Tongue (tissue), 2 donors: ENCODE data around the gene ANKRD42.

DNA sequence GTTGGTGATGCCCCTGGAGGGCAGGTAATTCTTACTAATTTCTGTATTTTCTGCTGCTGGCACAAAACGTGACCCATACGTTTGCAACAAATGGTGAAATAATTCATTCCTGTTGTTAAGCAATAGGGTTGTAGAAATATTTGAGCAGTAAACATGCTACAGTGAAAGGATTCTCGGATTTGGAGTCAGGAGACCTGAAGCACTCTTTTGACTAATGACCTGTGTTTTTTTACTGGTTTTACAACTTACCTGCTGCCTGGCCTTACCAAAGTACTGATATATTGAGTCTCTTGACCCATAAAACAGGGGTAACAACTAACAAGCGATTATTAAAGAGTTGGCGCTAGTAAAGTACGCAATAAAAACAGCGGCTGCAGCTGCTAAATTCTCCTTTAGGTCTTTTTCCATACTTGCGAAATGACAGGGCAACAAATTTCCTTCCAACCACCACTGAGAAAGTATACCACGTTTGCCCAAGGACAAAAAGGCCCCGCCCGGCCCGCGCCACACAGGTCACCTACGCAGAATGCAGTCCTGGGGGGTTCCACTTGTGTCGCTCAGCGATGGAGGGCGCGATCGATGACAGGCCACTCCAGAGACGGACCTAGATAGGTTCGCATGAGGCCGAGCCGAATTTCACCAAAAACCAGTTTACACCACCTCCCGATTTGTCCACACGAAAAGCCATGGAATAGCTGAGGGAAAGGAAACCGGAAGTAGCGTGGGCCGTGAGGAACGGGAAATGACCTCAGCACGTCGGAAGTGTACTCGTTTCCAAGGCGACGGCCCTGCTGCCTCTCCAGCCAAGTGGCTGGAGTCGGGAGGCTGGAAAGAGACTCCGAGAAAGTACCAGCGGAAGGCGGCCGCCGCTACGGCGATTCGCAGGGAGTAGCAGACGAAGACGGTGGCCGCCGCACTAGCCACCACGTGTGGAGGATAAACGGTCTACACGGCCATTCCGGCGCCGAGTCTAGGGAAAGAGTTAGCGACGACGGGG, at the start of gene ANKRD42:
Gene ANKRD42 (plus strand): TSS at position 767 of the 997 bp plus-strand sequence.
- RAMPAGE, long total RNA = start-site peak on the plus strand centred at position 793 of the sequence, 56 bp wide, 20 and 23 reads in 2 replicates

DNA sequence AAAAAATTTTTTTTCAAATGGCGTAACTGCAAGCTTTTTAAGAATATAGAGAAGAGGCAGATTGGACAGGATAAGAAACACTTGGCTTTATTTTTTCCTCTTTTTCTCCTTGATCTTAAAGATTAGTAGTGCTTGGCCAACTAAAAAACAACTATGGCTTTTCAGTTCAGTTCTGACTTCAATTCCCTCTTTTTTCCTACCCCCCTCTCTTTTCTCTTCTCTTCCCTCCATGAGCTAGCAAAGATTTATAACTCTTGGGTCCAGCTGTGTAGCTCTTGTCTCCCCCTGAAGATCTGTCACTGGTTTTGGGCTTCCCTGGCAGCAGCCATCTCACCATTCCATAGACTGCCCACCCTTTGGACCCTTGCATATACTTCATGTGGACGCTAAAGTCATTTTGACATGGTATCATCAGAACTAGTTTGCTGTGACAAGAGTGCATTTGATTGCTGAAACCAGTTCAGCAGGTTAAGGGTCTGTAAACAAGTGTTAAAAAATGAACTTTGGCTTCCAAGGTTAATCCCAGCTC, 29.8 kb downstream of the CCDC90B start:
- RAMPAGE, long total RNA = no peak

GRCh38 chr11:83566826-83567213, 280.7 kb upstream of the CCDC90B start:
- RAMPAGE, long total RNA = no peak

GRCh38 chr11:83587440-83588170, 301.4 kb upstream of the CCDC90B start:
- RAMPAGE, long total RNA = no peak

DNA sequence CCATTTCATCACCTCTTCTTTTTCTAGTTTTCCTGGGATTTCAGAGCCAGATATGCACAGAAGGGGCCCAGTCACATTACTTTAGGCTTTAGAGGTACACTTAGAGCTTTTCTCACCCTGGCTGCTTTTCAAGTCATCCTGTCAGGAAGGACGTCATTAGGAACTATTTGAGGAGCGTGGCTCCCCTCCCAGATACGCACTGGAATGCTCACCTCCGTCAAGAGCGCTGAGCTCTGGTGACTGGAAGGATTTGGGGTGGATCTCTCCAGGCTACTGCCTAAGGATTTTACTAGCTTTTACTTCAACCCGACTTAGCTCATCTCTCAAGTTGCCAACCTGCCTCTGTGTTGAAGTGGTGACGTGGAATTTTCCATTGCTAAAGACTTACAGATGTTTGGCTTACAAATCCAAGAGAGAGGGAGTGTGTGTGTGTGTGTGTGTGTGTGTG, 355.3 kb upstream of the CCDC90B start:
- RAMPAGE, long total RNA = no peak

DNA sequence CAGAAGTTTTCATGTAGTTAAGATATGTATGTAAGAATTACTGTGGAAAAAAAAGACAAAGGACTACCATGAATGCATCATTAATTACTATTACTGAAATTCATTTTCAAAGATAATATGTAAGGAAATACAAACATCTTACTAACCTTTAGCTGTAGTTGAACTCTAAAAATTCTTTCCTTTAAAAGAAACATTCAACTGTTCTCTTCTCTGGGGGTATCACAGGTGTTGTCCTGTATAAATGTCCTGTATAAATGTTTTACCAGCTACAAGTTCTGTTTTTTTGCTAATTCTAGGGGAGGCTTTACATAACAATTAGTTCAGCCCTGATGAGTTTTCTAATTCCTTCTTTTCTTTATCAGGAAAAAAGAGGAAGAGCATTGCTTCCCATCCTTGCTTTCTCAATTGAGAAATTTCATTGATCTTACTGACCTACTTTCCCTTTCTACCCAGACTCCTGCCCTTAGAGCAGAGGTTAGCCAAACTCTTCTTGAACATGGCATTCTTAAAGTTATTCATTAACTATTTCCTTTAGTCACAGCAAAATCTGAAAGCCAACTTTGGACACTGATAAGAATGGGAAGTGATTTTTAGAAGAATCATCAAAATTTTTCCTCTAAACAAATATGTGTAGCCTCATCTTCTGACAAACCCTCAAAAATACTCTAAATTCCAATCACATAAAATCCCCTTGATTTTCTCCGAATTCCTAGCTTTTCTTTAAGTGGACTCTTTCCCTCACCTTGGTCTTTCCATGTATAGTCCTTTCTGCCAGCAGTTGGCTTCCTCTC, 566.5 kb upstream of the CCDC90B start:
- RAMPAGE, long total RNA = no peak

GRCh38 chr11:83928654-83928960, 642.4 kb upstream of the CCDC90B start:
- RAMPAGE, long total RNA = no peak

GRCh38 chr11:84802532-84802733, 824.7 kb downstream of the DLG2 start:
- RAMPAGE, long total RNA = no peak

DNA sequence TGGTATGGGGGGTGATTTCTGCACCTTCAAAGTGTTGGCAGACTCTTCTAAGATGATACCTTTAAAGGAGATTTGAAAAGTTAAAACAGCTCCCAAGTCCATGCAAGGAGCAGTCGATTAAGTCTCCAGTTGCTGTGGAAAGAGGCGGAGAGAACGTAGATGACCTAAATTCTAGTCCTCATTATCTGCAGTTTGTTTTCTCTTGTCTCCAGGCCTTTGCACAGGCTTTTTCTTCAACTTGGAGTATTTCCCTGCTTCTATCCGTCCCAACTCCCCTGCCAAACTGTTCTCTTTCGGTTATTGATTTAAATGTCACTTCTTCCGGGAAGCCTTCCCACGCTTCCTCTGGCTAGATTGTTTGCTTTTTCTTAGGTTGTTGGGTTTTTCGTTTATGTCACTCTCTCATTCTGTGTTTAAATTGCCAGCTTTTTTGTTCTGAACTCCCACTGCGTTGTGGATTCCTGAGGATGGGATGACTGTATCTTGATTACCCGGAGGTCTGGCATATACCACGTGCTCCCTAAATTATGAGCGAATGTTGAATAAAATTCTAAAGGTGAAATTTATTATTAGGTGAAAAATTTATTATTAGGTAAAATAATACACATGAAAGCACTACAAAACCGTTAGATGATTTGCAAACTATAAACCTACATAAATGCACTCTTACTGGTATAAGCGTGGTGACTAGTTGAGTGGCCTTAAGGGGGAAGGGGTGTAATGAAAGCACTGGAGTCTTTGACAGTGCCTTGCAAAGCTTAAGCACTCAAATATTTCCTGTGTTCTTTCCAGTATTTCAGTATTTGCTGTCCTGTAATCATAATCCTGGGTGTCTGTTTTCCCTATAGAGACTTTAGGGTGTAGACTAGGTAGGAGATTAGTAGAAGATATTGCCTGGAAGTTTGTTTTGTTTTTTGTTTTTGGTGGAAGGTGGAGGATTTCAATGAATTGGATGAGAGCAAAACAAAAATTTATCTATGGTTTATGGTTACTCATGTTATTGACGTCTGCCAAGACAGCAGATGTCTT, 628 bp downstream of the TMEM126B start:
- RAMPAGE, long total RNA = no peak

DNA sequence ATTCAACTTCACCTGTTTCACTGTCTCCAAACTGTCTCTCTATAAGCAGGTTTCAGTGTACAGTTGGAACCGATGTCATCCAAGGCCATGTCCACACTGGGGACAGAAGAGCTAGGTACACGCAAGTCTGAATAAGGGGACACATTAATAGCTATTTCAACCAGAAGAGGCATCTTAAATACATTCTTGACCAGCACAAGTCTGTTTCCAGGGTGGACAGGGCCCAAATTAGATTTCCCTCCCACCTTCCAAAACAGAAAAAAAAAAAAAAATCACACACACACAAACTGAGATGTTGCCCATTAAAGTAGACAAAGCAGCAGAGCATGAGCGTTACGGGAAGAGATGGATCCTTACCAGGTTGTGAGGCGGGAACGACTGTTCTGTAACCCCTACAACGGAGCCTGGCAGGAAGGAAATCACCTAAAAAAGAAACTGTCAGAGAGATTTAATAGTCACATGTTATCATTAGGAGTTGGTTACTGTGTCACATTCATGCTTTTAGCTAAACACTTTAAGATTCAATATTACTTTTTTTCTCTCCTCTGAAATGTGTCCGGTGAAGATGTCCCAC, 1.7 kb downstream of the CREBZF start:
- RAMPAGE, long total RNA = no peak

- RAMPAGE, long total RNA = no peak
Measured at GRCh38 chr11:85665688-85666333, 882 bp upstream of the CREBZF start.

- RAMPAGE, long total RNA = no peak
Measured at GRCh38 chr11:85742924-85743481, 57.0 kb upstream of the CCDC89 start.

GRCh38 chr11:85756230-85756550, 54.8 kb downstream of the SYTL2 start:
- RAMPAGE, long total RNA = no peak

GRCh38 chr11:85951135-85952080, 96.2 kb downstream of the CCDC83 start:
- RAMPAGE, long total RNA = no peak

- RAMPAGE, long total RNA = no peak
Measured at GRCh38 chr11:85957463-85958579, 102.6 kb downstream of the CCDC83 start.

- RAMPAGE, long total RNA = no peak
Measured at GRCh38 chr11:85966735-85968053, 101.7 kb downstream of the PICALM start.

- RAMPAGE, long total RNA = no peak
Measured at GRCh38 chr11:85973853-85974478, 94.9 kb downstream of the PICALM start.

GRCh38 chr11:86064176-86064936, 4.5 kb downstream of the PICALM start:
- RAMPAGE, long total RNA = no peak

DNA sequence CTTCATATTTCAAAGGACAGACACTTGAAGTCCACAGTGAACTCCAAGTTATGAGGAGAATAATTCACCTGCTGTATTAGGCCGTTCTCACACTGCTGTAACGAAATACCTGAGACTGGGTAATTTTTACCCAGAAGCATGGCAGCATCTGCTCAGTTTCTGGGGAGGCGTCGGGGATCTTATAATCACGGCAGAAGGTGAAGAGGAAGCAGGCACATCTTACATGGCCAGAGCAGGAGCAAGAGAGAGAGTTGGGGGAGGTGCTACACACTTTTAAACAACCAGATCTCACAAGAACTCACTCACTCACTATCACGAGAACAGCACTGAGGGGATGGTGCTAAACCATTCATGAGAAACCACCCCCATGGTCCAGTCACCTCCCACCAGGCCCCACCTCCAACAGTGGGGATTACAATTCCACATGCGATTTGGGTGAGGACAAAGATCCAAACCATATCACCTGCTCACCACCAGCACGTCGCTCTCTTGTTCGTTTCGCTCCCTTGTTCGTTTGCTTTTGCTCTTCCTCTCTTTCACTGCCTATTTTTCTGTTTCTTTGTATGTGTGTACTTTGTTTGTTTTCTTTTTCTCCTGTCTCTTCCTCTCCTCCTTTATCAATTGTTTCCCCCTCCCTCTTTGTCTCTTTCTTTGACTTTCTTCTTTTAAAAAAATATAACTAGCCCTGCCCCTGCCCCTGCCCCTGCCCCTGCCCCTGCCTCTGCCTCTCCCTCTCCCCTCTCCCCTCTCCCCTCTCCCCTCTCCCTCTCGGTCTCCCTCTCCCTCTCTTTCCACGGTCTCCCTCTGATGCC, 40.4 kb upstream of the PICALM start:
- RAMPAGE, long total RNA = no peak

- RAMPAGE, long total RNA = no peak
Measured at GRCh38 chr11:86151093-86151843, 82.4 kb upstream of the PICALM start.